Cardiac atrium fibroblast (primary cell): ENCODE results near the gene TENM3.

- RAMPAGE, long total RNA, result no peak
These were observed 13.3 kb upstream of the HAND2 start for GRCh38 chr4:173543223-173543753.

DNA sequence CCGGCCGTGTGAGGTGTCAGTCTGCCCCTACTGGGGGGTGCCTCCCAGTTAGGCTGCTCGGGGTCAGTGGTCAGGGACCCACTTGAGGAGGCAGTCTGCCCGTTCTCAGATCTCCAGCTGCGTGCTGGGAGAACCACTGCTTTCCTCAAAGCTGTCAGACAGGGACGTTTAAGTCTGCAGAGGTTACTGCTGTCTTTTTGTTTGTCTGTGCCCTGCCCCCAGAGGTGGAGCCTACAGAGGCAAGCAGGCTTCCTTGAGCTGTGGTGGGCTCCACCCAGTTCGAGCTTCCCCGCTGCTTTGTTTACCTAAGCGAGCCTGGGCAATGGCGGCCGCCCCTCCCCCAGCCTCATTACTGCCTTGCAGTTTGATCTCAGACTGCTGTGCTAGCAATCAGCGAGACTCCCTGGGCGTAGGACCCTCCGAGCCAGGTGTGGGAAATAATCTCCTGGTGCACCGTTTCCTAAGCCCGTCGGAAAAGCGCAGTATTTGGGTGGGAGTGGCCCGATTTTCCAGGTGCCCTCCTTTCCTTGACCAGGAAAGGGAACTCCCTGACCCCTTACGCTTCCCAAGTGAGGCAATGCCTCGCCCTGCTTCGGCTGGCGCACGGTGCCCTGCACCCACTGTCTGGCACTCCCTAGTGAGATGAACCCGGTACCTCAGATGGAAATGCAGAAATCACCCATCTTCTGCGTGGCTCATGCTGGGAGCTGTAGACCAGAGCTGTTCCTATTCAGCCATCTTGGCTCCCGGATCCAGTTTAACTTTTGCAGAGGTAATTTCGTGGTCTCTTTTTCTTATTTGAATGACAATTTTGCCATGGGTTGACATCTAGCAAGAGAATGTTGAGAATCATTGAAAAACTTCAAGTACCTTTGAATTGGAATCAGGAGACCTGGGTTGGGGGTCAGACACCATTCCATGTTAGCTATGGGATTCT is 78.7 kb upstream of the HAND2 start:
- RAMPAGE, long total RNA, result no peak

DNA sequence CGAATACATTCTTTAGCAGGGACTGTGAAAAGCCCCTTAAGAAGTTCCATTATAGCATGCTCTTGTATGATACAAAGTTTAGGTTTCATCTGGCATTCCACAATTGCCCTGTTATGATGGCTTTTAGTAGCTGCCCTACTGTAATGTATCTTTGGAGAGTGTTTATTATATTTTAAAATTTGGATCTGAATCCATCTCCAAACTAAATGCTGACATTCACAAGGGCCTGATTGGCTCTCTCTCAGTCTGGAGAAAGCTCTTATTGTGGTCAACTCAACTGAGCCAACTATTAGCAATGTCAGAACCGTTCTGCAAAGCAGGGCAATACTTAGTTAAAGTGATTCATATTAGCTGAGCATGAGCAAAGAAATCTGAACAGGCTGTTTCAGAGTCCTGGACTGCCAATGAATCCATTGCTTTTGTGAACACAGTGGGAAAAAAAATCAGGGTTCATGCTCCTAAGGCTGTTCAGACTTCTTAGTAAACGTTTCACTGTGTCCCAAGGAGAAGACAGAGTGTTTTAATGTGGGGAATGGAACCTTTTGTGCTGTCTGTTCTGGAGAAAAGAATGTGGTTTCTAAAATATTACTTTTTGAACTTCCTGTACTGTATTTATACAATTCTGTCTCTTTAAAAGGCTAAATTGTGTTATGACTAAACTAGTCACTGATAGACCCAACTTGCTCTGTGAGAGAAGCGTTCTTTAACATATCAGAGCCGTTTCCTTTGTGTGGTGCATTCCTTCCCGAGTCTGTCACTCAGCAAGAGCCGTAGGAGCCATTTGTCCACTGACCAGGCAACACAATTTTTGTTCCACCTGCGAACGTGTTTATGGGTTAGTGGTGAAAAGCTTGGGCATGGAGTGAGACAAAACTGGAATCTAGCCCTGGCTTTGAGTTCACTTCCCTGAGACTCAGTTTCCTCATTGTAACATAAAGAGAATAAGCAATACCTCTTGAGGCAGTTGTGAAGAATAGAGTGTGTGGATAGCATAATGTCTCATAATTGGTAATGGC is 366.1 kb downstream of the FBXO8 start:
- RAMPAGE, long total RNA, result no peak

- RAMPAGE, long total RNA, result no peak
These were observed 785 bp downstream of the CEP44 start for GRCh38 chr4:174284591-174284801.

DNA sequence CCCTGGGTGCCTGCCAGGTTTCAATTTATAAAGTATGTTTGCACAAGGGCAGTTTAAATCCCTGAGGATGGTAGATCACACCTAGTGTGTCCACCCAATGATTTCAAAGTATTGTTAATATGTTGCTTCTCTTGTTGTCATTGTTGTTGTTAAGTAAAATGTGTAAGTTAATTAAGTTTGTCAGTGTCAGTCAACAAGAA is 25.6 kb downstream of the HPGD start:
- RAMPAGE, long total RNA, result no peak

DNA sequence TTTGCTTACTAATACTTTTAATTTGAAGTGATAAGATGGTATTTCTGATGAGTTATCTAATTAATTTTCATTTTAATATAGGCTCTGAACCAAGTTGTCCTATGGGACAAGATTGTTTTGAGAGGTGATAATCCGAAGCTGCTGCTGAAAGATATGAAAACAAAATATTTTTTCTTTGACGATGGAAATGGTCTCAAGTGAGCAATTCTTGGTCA is 7.2 kb downstream of the SPCS3 start:
- RAMPAGE, long total RNA, result no peak

GRCh38 chr4:176333170-176333728 is 13.5 kb downstream of the SPCS3 start:
- RAMPAGE, long total RNA, result no peak

DNA sequence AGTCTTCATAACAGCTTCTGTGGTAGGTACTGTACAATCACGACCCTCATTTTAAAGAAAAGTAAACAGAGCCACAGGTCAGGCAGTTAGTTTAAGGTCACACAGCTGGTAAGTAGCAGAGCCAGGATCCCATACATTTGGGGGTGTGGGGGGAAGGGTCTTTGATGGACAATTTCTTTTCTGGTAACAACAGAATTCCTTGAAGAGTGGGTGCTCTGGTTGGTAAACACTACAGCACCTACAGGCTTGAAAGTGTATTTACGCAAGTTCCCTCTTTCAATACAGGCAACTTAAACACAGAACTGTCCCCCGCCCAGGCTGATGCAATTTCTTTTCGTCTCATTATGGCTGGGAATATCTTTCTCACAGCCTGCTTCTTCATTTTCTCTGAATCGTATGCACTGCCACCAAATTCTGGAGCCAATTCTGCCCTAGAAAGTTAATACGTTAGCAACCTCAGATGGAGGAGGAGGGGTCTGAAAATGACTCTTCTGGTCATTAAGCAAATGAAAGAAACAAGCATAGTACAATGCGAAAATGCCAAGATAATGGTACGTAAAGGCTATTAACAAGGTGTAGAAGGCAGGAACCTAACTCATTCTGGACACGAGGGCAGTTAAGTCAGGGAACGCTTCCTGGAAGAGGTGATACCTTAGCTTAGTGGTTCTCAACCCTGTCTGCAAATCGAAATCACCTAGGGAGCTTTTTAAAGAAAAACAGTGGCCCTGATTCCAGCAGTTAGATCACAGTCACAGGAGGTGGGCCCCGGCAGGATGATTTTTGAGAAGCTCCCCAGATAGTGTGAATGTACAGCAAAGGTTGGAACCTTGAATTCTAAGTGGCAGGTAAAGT is 1.1 kb downstream of the AGA start:
- RAMPAGE, long total RNA, result no peak

GRCh38 chr4:177442650-177443089 is 433 bp upstream of the AGA start:
- RAMPAGE, long total RNA, result no peak

GRCh38 chr4:180059289-180059513 is 2184.0 kb upstream of the TENM3 start:
- RAMPAGE, long total RNA, result no peak

DNA sequence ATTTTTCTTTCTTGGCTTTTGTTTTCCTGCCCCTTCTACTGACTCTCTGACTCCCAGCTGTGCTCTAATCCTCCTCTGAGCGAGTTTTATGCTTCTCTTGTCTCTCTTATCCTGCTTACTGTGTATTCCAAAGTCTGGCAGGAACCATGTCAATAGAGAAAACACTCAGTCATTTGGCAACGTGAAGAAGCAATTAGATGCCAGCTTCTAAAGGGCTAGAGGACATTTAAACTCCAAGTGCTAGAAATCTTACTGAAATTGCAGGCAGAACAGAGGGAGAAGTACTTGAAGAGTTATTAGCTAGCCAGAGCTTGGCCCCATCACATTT is 984.6 kb upstream of the TENM3 start:
- RAMPAGE, long total RNA, result no peak

- RAMPAGE, long total RNA, result no peak
These were observed 767.5 kb upstream of the TENM3 start for GRCh38 chr4:181475611-181476134.

DNA sequence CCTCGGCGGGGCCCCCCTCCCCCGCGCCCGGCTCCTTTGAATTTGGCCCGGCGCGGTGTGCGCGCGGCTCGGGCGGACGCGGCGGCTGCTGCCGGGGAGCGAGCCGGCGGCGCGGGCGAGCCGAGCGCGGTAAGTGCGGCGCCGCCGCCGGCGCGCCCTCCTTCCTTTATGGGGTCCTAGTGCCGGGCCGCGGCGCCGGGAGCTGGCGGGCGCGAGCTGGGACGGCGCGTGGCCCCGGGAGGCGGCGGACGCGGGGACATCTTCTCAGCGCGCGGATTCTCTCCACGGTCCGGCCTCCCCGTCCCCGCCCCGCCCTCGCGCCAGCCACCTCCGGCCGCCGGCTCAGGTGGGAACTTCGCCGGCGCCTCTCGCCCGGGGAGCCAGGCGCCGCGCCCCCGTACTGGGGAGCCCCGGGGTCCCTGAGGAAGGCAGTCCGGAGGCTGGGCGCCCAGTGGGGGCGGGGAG is 98.5 kb upstream of the TENM3 start:
- RAMPAGE, long total RNA, result no peak

GRCh38 chr4:182243279-182243720 is at the start of gene TENM3:
TSS of gene TENM3 (plus strand) at chr4:182243402.
- RAMPAGE, long total RNA, result no peak

GRCh38 chr4:182447742-182448324 is 204.6 kb downstream of the TENM3 start:
- RAMPAGE, long total RNA, result no peak

DNA sequence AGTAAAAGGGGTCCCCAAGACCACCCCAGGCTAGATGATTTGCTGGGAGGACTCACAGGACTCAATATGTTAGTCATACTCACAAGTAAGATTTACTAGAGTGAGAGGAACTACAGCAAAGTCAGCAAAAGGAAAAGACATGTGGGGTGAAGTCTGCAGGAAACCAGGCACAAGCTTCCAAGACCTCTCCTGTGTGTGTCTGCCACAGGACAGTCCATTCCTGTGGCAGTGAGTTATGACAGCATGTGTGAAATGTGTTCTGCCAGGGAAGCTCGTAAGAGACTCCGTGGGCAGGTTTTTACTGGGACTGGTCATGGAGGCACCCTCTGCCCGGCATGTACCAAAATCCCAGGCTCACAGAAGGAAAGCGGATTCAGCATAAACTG is 288.3 kb downstream of the TENM3 start:
- RAMPAGE, long total RNA, result no peak

DNA sequence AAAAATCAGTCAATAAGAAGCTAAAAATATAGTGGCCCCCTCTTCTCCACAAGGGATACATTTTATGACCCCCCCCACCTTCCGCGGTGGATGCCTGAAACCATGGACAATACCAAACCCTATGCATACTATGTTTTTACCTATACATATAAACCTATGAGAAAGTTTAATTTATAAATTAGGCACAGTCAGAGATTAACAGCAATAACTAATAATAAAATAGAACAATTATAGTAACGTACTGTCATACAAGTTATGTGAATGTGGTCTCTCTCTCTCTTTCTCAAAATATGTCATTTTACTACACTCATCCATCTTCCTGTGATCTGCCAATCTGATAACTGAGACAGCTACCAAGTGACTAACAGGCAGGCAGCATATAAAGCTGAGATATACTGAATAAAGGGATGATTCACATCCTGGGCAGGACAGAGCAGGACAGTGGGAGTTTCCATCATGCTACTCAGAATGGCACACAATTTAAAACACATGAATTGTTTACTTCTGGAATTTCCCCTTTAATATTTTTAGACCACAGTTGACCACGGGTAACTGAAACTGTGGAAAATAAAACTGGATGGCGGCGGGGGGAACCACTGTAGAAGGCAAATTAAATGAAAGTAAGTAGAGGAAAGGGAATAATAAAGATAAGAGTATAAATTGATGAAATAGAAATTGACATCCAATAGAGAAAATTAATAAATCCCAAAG is 58.5 kb upstream of the DCTD start:
- RAMPAGE, long total RNA, result no peak

DNA sequence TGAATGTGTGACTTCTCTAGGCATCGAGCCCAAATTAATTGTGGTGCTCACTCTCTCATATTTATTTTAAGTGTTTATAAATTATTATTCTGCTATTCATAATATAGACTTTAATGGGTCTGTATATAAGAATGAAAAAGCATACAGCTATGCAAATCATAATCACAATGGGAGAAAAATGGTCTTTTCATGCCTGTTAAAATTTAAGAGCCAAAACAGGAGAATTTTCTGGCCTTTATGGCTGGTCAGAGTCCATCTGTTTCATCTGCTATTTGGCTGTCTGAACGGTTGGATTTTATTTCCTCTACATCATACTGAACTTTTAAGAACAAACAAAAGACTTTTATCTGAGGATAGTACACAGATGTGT is 18.1 kb upstream of the WWC2 start:
- RAMPAGE, long total RNA, result no peak

DNA sequence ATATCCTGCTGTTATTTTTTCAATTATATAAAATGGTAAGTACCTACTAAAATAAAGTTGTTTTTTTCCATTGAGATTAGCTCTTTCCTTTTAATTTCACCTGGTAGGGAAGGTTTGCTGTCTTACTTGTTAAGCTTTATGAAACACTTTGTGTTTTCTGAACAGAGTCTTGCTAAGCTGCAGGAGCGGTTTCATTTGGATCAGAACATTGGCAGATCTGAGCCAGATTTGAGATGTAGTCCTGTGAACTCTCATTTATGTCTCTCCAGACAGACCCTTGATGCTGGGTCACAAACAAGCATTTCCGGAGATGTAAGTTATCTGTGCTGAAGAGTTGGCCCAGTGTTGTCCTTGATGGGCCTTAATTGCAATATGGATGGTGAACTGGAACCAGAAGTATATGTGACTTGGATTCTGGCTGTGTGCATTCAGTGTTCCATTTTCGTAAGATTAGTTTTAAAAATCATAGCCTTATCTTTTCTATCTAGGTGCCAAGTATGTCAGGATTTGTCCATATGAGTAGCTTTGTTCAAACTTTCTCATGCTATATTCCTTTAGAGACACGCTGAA is 71.4 kb downstream of the CLDN22 start:
- RAMPAGE, long total RNA, result no peak

DNA sequence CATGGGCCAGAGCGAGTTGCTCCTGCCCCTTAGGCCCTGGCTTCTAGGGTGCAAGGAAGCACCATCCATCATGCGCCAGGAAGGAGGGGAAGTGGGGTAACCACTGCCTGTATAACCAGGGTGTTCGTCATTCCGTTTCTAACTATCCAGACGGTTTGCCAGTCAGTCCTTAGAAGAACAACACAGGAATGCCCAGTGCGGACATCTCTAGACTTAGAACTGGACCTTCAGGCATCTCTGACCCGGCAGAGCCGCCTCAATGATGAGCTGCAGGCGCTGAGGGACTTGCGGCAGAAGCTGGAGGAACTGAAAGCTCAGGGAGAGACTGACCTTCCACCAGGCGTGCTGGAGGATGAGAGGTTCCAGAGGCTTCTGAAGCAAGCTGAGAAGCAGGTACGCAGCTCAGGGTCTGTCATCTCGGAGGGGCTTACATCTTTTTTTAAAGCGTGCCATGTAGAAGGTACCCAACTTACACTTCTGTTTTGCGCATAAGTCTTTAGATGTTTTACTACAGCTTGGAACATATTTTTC is 30.8 kb downstream of the CLDN22 start:
- RAMPAGE, long total RNA, result no peak